LHCN-M2 (cell line): ENCODE data around the gene KDELR3.

GRCh38 chr22:38084354-38084887 is 437 bp upstream of the SLC16A8 start:
- RAMPAGE, long total RNA, result no peak

GRCh38 chr22:38111325-38112319 is 1.1 kb upstream of the BAIAP2L2 start:
- RAMPAGE, long total RNA, result no peak

GRCh38 chr22:38112320-38112913 is 1.9 kb upstream of the BAIAP2L2 start:
- RAMPAGE, long total RNA, result no peak

DNA sequence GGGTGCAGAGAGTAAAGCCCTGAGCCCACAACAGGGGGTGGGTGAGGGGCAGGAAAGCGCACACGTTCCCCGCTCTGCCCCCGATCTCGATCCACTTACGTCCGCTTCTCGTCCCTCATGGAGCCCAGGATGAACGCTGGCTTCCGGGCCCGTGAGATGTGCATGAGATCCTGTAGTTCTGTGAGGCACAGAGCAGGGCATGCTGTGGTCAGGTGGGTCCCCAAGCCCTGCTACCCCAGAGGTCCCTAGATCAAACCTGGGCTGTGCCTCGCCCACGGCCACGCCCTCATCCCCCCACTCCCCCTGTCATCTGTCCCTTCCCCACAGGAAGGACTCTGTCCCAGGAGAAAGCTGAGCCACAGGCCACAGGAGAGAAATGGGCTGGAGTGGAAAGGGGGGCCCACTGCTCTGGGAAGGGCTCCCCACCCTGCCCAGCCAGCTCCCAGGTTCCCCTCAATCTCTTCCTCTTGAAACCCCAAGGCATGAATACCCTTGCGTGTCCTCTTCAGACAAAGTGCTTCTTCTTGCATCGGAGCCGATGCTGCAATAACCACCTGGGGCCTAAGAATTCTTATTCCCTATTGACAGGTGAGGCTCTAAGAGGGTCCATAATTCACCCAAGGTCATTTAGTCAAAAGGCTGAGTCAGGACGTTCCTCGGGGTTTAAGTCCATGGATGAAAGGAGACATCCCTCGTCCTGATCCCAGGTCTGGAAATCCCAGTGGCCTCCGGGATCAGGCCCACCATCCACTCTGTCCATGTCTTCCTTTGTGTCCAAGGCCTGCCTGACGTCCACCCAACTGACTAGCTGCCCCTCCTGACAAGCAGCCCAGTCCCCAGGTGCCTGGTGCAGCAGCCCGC is 16.0 kb upstream of the BAIAP2L2 start:
- RAMPAGE, long total RNA, result no peak

DNA sequence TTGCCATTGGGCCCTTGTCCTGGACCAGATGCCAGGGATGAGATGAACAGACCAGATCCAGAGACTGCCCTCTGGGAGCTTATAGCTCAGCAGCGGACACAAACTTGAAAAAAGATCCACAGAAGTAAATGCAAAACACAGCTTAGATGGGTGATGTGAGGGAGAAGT is 2.2 kb downstream of the MAFF start:
- RAMPAGE, long total RNA, result no peak

DNA sequence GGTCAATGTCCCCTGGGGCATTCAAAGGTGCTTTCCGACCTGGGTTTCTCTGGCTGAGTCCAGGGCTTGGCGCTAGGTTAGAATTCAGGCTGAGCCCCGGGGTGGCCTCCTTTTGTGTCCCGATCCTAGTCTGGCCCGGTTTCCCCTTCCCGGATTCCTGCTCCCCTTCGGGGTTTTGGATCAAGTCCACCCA is 12.2 kb downstream of the MAFF start:
- RAMPAGE, long total RNA, result no peak

DNA sequence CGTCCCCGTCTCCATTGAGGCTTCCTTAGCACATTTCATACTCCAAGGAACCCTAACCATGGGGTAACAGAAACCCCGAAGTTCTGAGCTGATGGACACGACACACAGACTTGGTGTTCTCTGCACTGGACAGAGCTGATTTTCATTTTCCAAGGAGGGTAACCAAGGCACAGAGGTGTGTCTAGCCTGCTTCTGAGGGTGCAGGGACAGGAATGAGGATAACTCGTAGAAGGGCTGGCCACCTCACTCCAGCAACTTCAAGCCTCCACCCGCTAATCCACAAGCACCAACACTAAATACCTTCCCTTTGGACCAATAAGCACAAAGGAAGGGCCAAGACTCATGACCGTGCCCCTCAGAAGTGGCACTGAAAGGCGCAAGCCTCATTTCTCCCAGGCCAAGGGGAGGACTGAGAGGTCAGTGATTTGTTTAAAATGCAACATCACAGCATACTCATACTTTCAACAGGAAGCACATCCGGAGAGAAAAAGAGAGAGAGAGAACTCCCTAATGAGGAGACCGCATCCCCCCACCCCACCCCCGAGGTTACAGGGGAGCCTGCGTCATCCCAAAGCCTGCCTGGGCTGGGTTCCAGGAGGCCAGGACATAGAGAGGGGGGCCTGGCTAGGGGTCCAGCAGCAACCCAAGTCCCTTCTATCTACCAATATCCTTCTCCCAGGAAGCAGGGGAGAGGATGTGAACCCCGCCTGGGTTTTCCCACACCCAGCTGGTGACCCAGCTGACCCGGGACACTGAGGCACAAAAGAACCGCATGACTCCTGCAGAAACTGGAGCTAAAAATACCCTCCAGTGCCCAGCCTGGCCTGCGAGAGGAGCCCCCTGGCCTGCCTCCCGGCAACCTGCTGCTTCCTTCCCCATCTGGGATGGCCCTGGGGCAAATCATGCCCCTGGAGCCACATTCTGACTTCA is 3.9 kb downstream of the CSNK1E start:
- RAMPAGE, long total RNA, result no peak

DNA sequence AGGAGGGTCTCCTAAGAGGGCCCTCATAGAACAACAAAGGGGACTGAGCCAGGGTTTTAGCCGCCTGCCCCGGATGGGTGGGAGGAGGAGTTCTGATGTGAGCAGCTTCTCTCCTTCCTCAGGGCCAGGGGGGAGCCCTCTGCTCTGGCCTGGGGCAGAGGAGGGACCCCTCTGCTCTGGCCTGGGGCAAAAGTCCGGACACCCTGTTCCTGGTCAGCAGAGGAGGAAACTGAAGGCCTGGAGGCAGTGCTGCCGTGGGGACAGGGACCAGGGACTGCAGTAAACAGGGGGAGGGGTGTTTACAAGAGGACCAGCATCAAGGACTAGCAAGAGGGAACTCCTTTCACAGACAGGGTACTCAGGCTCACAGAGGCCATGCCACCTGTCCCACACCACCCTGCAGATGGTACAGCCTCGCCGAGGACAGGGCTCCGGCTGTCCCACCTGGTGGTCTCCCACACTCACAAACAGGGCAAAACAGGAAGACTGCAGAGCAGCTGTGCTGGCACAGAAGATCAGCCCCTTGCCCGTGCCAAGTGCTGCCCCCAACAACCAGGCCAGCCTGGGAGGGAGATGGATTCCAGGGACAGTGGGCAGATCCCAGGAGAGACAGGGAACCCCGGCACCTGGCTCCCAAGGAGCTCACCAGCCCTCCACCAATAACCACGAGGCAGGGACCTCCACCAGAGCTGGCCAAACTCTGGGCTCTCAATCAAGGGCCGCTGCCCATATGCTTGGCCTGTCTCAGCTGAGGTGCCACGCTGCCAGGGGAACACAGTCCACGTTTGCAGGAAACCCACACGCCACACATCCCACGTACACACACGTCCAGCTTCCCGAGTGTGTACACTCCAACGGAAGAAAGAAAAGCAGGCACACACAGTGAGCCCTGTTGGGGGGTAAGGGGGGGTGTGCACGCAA is 2.2 kb downstream of the CSNK1E start:
- RAMPAGE, long total RNA, result no peak

DNA sequence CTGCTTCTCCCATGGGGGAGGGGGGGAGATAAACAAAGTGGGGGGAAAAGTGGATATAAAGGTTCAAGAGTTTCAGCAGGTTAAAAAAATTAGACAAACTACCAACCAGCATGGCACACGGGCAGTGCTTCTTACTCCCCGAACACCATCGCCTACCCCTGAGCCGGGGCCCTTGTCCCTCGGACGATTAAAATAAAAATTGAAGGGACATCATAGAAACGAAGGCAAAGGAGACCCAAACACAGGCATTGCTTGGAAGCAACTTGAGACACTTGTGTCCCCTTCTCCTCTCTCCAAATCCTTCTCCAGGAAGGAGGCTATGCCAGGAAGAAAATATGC is 1.2 kb downstream of the CSNK1E start:
- RAMPAGE, long total RNA, result no peak

DNA sequence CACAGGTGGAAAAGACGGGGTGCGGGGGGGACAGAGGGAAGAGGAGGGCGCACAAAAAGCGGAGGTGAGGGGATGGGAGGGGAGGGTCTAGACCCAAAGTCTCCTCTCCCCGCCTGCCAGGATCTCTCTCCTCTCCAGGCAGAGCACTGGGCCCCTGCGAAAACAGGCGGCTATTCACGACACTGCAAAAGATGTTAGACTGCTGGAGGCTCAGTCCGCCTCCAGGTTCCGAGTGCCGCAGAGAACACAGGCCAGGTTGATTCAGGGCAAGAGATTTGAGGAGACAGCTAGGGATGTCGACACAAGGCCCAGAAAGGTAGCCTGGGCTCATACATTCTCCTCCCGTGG is 394 bp upstream of the CSNK1E start:
- RAMPAGE, long total RNA, result no peak

DNA sequence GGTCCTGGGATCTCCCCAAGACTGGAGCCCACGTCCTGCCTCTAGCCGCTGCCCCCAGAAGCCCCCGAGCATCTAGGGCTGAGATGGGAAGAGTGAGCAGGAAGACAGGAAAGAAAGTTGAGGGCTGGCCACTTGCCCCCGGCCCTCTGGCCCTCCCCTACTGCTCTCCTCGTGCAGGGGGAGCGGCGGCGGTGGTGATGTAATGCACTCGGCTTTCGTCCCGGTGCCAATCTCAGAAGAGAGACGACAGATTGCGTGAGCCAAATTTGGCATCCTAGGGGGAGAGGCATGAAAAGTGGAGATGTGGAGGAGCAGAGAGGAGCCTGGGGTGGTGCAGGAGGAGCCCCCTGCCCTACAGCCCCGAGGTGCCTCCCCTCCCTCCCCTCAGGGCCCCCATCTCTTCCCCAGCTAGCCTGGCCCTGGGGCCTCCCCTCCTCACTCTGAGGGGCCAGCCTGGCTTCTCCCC is 2.6 kb downstream of the KCNJ4 start:
- RAMPAGE, long total RNA, result no peak

GRCh38 chr22:38467089-38468312 is at the start of gene KDELR3:
Gene KDELR3, plus strand, starts transcription at chr22:38468096.
- RAMPAGE, long total RNA, result start-site peak on the plus strand at chr22:38468052-38468104, 89 reads

DNA sequence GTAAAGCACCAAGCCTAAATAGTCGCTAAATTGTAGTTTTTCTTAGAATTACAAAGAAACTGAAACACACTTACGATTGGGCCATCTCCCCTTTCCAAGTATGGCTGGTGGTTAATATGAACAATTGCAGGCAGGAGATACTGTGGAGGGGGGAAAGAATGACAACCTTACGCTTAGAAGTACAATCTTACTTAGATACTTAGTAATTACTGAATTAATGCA is 8.2 kb downstream of the DDX17 start:
- RAMPAGE, long total RNA, result no peak

- RAMPAGE, long total RNA, result no peak
These were observed 5.1 kb downstream of the DDX17 start for GRCh38 chr22:38501002-38501490.

GRCh38 chr22:38569305-38569596 is 732 bp downstream of the DMC1 start:
- RAMPAGE, long total RNA, result no peak

- RAMPAGE, long total RNA, result no peak
These were observed 7.1 kb downstream of the TOMM22 start for GRCh38 chr22:38688692-38689361.

DNA sequence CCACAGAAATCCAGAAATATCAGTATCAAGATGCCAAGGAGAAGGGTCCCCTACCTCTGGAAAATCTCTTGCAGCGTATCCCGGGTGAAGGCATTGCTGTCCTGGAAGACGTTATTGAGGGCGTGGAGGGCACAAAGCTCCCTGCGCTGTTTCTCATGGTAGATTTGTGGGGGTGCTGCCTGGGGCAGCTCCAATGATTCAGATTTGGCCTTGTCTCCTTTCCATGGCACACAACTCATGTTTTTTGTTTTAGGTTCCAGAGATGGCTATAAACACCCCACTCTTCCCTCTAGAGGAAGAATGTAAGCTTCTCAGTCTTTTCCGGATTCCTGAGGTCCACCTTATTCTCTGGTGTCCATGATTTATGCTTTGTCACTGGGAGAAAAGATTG is 999 bp downstream of the JOSD1 start:
- RAMPAGE, long total RNA, result no peak

DNA sequence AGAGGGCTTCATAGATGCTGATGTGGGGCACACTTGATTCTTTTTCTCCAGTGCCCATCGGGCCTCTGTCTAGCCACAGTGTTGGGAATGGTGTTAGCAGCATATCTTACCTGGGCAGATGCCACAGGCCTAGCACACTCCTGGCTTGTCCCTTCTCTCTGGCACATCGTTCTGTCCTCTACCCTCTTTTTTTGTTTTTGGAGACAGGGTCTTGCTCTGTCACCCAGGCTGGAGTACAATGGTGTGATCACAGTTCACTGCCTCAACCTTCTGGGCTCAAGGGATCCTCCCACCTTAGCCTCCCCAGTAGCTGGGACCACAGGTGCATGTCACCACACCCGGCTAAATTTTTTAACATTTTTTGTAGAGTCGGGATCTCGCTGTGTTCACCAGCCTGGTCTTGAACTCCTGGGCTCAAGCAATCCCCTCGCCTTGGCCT is 19.1 kb downstream of the SUN2 start:
- RAMPAGE, long total RNA, result no peak

DNA sequence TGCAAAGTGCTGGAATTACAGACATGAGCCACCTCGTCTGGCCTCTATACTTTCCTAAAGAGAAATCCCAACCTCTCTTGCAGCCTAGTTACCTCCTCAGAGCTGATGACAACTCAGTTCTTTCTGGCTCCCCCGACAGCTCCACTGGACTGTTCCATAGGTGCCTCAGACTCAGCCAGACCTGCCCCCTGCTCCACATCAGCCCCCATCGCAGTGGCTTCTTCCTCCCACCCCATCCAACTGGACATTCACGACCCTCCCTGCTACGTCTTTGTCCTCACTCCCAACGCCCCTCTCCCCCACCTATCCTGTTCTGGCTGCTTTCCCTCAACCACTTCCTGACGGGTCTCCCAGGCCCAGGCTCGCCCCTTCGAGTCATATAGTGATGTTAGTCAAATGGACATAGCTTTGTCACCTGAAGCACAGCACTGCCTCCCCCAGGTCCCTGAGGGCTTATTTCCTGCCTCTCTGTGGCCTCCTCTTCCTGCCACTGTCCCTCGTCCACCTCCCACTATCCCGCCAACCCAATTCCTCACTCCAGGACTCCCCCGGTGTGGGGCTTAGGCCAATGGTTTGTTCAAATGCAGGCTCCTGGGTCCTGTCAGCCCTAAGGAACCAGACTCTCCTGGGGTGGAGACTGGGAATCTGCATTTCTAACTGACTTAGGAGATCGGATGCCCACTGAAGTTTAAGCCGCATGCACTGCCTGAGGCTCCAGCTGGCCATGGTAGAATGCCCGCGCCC is 18.5 kb downstream of the SUN2 start:
- RAMPAGE, long total RNA, result no peak

DNA sequence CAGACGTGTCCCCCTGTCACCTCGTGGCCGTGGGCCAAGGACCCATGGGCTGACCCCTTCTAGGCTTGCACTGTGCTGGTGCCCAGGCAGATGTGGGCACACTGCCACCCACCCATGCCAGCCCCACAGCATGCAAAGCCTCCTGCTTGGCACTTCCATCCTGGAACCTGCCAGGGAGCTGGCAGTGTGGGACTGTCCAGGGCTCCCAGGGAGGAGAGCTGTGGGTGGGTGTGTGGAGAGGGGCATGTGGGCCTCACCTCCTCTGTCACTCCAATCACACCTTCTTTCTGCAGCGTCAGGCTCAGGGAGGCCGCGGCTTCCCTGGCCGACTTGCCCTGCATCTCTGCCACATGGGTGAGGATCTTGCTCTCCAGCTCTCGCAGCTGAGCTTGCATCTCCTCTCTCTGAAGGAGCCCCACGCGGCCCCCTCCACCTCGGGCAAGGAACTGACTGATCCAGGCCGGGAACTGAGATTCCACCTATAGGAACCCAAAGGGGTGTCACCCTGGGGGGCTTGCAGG is 16.3 kb downstream of the SUN2 start:
- RAMPAGE, long total RNA, result no peak